ENCODE measurements around the genes YBX1 and CLDN19.

DNA sequence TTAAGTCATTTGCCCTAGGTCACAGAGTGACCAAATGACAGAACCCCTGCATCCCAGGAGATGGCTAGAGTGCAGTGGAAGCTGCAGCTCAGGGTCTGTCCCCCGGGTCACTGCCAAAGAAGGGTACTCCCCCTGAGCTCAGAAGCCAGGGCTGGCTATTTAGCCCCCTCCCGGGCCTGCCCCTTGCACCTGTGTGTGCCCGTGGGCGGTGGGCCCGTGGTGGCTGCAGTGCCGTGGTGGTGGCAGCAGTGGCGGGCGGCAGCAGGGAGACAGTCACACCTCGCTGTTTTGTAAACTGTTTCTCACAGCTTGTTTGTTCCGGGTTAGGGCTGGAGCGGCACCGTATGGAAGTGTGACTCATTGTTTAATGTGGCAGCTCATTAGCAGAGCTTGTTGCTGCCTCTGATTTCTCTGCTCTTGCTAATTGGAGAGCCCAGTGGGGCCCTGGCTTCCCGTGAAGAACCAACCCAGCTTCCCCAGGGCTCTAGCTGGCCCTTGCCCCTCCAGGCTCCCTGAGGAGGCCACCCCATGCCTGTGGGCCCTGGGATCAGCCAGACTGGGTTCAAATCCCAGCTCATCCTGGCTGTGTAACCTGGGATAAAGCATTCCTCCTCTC is 99.9 kb upstream of the SCMH1 start:
- RRBS, result 51% methylated on average over 2 of the region's 13 CpGs

DNA sequence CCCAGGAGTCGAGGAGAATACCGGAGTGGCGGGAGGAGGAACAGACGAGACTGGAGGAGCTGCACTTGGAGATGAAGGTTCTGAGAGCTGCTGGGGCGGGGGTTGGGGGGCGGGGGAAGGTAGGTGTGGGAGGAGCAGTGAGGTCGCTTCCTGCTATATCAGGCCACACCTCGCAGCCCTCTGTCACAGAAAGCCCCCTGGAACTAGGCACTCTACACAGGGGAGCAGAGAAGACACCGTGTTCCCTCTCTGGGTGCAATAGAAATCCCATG is 155.6 kb upstream of the EDN2 start:
- RRBS, result no CpG with 5 or more reads among the region's 9 CpGs

DNA sequence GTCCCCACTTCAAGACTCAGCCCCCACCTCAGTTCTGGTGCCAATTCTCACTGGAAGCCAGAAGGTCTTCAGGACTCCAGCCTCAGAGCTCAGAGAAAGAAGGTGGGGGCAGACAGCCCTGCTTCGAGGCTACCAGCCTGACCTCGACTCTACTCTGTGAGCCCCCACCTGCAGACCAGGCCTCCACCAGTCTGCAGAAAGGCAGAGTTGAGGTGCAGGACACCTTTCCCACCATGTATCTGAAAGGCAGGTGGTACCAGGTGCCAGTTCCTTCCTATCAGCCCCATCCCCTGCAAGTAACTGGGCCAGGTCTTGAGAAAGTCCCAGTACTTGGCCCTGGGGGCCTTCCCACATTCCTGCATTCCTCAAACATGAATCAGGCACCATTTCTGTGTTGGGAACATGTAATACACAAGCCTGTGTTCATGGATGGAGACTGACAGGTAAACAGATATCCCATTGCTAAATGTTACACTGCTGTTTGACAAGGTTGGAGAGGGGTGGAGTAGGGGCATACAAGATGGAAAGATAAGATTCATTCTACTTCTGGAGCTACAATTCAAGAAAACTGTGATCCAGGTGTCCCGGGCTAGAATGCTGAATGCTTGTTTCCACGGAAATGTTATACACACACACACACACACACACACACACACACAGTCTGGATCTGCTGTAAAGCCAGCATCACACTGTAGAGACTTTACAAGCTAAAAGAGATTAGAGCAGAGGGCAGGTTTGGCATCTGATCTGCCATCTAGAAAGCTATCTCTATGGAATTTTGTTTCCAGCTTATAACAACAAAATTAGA is 180.8 kb upstream of the EDN2 start:
- RRBS, result no CpG with 5 or more reads among the region's 4 CpGs

- RRBS, result no CpG with 5 or more reads among the region's 5 CpGs
Observed at GRCh38 chr1:41882006-41882493, 36.7 kb downstream of the HIVEP3 start.

- RRBS, result no CpG with 5 or more reads among the region's 6 CpGs
Observed at GRCh38 chr1:41916969-41917412, 1.7 kb downstream of the HIVEP3 start.

DNA sequence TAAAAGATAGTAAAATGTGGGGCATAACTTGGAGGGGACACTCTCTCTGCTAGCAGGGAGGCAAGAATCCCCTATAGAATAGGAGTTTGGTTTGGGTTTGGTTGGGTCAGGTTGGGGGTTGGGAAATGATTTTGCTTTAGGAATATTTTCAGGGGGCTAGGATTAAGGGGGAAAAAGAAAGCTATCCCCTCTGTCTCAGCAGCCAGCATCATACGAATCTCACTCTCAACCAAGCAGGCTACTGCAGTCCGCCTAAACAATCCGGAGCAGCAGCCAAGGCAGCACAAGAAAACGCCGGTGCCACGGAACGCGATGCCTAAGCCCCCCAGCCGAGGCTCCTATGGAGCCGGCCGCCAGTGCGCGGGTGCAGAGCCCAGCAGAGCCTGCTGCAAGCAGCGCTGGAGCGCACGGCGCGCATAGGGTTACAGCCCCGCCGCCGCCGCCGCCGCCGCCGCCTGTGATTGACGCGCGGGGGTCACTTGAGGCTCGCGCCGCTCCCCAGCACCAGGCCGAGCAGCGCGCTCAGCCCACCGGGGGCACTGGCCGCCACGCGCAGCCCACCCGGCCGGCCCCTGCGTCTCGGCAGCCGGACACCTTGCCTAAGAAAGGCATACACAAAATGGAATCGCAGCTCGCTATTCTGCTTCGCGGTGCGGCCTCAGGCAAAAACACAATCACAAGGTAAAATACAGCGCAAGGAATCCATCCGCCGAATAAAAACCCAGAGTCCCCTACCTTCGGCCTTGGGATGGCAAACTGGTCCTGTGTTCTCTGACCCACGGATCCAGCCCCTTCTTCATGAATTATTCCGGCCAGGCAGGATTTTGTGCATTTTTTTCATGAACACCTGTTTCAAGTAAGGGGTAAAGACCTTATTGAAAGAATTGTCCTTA is 798 bp downstream of the HIVEP3 start:
- RRBS, result 1% methylated on average over 6 of the region's 55 CpGs

- RRBS, result no CpG with 5 or more reads among the region's 5 CpGs
Observed at GRCh38 chr1:42163045-42163648, 1.4 kb downstream of the GUCA2A start.

GRCh38 chr1:42334635-42334892 is 471 bp downstream of the FOXJ3 start:
- RRBS, result 1% methylated on average over 7 of the region's 22 CpGs

DNA sequence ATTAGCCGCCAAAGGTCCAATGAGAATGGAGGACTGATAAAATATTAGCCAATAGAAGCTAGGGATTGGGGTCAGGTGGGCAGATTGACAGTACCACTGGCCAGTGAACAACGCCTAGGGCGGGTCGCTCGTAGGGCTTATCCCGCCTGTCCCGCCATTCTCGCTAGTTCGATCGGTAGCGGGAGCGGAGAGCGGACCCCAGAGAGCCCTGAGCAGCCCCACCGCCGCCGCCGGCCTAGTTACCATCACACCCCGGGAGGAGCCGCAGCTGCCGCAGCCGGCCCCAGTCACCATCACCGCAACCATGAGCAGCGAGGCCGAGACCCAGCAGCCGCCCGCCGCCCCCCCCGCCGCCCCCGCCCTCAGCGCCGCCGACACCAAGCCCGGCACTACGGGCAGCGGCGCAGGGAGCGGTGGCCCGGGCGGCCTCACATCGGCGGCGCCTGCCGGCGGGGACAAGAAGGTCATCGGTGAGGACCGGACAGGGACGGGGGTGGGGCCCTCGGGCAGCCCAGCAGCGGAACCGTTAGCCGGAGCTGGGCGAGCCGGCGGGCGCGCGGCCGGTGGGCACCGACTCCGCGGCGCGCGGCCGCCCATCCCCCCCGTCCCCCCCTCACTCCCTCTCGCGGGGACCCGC is at the start of gene YBX1:
YBX1 (plus strand) TSS at position 157 of the 637 bp plus-strand sequence.
- RRBS, result under 1% methylated on average over 17 of the region's 70 CpGs

DNA sequence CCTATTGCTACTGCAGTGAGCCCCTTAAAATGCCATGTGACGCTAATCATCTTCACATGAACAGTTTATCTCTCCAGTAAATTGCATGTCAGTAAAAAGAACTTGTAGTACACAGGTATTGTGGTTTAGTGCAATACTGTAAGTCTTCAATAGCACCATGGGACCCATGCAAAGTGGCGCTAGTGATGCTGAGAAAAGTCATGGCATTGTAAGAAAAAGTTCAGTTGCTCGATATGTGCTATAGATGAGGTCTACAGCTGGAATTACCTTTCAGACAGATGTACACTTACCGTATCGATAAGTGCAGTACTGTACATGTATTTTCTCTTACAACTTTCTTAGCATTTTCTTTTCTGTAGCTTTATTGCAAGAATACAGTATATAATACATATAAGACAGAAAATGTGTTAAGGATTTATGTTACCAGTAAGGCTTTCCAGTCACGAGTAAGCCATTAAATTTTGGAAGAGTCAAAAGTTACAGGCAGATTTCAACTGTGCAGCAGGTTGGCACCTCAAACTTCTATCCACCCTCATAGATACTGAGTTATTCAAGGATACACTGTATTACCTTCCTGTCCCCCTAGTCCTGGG is 6.4 kb downstream of the YBX1 start:
- RRBS, result no CpG with 5 or more reads among the region's 6 CpGs

GRCh38 chr1:42737082-42737746 is 2.8 kb downstream of the CLDN19 start:
- RRBS, result no CpG with 5 or more reads among the region's 7 CpGs

DNA sequence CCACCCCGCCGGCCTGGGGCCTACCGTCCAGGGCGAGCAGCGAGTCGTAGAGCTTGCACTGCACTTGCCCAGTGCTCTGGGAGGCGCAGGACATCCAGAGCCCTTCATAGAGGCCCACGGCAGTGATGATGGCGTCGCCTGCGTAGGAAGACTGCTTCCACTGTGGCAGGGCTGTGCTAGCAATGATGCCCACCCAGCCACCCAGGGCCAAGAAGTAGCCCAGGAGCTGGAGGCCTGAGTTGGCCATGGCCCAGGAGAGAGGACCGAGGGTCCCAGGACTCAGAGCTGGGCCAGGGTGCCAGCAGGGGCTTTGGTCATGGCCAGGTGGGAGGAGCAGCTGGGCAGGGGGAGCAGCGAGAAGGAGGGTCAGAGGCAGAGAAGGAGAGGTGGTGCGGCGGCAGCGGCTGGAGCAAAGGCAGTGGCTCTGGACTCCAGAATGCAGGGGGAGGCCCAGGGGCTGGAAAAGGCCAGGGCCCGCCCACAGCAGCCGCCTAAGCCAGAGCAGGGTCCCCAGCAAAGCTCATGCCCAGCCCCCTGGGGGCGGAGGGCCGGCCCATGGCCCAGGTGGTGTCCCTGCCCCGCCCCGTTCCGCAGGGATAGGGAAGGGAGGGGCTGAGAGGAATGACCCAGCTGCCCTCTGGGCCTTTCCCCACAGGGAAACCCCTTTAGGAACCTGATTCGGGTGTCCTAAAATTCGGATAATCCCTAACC is at the start of gene CLDN19:
CLDN19 (minus strand) TSS at position 420 of the 711 bp plus-strand sequence.
- RRBS, result no CpG with 5 or more reads among the region's 25 CpGs

DNA sequence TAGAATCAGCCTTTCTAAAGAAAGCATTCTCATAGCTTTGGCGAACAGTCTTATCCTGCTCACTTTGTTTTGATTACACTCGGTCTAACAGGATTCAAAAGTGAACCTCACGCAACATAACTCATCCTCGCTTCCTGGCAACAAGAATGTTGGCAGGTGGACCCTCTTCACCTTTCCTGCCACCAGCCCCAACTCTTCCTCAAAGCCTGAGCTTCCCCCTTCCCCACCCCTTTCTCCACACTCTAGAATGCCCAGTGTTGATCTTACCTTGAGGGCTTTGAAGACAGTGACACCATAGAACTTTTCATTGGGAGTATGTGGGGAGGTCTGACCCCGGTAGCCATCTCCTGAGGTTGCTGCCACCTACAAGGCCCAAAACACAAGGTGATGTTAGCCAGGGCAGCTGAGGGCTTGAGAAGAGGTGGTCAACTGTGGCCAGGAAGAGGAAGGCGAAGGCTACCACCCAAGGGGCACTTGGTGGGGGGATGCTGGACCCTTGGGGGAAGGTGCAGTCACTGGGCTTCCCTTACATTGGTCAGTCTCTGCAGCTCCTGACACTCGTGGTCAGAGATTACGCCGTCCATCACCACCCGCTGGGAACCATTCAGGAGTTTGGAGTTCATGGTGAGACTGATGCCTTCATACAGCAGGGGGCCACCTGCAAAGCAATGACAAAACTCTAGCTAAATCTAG is 12.1 kb upstream of the CLDN19 start:
- RRBS, result no CpG with 5 or more reads among the region's 10 CpGs

DNA sequence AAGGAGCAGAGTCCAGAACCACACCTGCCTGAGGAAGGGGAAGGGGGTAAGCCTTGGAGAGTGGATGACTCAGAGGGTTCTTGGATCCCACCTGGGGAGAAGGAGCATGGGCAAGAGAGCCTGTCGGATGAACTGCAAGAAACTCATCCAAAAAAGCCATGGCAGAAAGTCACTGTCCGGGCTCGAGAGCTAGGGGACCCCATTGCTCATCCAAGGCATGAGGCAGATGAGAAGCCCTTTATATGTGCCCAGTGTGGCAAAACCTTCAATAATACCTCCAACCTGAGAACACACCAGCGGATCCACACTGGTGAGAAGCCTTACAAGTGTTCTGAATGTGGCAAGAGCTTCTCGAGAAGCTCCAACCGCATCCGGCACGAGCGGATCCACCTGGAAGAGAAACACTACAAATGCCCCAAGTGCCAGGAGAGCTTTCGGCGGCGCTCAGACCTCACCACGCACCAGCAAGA is 4.6 kb downstream of the ZNF691 start:
- RRBS, result no CpG with 5 or more reads among the region's 13 CpGs

GRCh38 chr1:42949270-42950127 is 9.2 kb downstream of the SLC2A1 start:
- RRBS, result no CpG with 5 or more reads among the region's 9 CpGs

GRCh38 chr1:42957697-42958697 is 671 bp downstream of the SLC2A1 start:
- RRBS, result 1% methylated on average over 65 of the region's 109 CpGs

GRCh38 chr1:43035926-43036648 is 77.4 kb upstream of the SLC2A1 start:
- RRBS, result 69% methylated on average over 10 of the region's 22 CpGs

- RRBS, result no CpG with 5 or more reads among the region's 6 CpGs
Observed at GRCh38 chr1:43056791-43057434, 90.8 kb upstream of the CFAP144 start.

DNA sequence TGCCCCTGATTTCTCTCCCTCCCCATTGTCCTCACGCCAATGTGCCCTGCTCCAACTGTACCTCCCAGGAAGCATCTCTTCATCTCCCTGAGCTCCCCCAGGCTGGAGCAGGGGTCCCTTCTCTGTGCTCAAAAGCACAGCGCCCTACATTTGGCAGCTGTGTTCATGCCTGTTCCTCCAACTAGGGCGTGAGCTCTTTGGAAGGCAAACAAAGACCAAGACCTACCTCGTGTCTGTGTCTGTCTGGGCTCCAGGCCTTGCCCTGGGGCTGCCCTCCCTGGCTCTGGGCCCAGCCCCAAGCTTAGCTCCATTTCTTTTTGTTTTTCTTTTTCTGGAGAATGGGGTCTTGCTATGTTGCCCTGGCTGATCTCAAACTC is 3.0 kb downstream of the TIE1 start:
- RRBS, result no CpG with 5 or more reads among the region's 4 CpGs

- RRBS, result no CpG with 5 or more reads among the region's 13 CpGs
Observed at GRCh38 chr1:43533437-43534373, 3.0 kb downstream of the PTPRF start.